GM23248 (cell line): ENCODE results near the genes DYNLL1, SPPL3 and HNF1A.

DNA sequence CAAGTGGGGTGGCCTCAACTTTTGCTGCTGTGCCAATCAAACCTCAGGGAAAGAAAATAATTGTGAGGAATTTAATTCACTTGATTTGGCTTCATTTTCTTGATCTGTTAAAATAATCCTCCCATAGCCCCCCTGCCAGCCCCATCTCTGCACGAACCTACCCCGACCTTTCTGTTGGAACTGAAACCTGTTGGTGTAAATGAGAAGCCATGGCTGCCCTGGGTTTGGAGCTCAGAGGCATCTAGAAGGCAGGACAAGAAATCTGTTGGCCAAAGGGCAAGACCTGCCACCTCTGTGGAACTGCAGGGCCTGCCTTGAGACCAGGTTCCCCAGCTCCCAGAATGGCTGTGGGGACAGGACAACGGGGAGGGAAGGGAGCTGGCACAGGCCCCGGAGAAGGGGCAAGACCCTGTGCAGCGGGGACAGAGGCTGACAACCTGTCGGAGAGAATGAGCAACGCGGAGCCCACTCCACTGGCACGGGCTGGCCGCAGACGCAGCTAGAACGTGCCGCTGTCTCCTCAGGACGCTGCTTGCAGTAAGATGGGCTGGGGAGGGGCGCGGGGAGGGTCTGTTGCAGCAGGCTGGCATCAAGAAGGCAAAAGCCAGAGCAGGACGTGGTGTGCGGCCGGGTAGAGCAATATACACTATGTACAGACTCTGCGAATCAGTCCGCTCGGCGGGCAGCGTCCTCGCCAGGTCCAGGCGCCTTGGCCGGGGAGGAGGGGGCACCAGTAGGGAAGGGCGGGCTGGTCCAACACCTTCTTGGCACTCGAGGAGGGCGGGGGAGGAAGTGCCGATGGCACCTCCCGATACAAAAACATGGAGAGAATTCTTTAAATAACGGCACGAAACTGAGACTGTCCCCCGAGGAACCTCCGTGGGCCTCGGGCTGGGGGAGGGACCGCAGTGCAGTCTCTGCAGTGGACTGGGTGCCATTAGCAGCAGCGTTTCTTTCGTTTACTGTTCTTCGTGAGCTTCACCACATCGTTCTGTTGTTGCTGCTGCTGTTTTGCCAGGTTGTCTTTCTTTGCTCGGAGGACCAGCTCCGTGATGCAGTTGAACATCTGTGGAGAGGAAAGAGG is 19.9 kb downstream of the RAB35 start:
- RAMPAGE, long total RNA = no peak

DNA sequence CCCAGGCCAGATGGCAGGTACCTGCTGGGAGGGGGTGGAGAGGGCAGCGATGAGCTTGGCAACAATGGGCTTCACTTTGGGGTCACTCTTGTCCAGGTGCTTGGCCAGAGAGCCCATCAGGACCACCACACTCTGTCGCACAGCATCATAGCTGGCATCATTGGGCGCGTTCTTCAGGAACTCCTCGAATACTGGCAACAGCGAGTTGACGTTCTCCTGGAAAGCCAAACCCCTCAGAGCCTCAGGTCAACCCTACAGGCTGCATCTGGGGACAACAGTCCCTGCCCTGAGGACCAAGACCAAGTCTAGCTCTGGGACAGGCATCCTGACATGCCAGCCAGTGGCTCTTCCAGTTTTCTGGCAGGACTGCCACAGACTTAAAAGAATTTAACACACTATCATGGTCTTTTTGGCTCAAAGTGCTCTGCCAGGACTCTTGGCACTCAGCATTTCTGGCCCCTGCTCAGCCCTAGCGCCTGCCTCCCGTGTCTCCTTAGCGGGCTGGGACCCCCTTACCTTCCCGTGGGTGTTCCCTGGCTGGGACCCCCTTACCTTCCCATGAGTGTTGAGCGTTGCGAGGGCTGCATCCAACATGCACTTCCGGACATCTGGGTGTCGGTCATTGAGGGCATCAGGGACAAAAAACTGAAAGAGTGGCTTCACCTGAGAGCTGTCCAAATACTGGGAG is 36.8 kb upstream of the RAB35 start:
- RAMPAGE, long total RNA = no peak

- RAMPAGE, long total RNA = no peak
Observed at GRCh38 chr12:120231133-120232258, 30.6 kb upstream of the RPLP0 start.

GRCh38 chr12:120293412-120293854 is 8.7 kb upstream of the SIRT4 start:
- RAMPAGE, long total RNA = no peak

DNA sequence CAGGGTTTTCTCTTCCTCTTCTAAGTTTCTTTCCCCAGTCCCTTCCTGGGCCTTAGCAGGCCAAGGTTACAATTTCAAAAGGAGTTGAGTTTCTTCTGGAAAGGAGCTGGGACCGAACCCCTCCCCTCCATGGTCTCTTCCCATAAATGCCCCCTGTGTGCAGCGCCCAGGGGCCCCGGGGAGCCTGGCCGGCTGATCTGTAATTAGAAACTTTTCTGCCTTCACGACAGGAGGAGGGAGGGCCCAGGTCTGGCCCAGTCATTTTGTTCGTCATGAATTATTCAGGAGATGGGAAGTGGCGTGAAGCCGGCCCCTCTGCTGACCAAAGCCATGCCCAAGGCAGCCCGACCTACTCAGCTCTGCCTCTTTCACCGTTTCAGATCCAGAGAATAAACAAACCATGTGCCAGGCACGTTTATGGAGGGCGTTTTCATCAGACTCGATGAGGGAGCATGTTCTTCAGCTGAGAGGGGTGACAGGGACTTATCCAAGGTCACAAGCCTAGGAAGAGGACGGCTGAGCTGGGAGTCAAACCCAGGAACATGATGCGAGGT is 33.3 kb upstream of the MSI1 start:
- RAMPAGE, long total RNA = no peak

DNA sequence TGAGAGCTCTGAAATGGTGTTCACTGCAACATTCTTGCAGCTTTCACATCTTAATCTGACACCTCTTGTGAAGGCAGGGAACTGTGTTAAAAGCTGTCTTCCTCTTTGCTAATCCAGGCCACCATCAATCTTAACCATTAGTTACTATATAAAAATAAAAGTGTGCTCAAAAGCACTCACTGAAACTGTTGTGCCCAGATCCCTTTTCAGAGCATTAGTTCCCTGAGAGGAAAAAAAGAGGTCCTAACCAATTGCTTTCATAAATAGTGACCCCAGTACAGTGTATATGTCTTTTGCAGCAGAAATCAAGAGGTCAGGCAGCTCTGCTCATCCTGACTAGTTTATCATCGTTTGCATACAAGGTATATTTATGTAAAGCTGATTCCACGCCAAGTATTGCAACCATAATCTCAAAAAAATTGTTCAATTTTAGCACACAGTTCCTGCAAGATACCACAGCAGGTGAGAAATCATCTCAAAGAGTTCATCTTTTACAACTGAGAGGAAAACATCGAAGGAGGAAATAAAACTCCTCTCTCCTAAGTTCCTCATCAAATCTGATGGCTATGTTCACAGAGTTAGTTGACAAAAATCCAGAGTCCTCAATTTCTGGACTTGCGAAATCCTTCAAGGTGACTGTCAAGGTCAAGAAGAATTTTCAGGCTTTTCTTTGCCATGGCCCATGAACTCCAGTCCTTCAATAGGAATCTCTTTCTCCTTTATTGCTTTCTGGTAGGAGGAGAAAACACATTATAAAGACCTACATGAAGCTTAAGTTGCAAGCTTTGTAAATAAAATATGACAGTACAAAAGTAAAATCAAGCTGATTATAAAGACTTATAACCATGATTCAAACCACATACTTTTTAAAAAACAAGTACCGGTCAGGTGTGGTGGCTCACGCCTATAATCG is 1.7 kb downstream of the TRIAP1 start:
- RAMPAGE, long total RNA = no peak

DNA sequence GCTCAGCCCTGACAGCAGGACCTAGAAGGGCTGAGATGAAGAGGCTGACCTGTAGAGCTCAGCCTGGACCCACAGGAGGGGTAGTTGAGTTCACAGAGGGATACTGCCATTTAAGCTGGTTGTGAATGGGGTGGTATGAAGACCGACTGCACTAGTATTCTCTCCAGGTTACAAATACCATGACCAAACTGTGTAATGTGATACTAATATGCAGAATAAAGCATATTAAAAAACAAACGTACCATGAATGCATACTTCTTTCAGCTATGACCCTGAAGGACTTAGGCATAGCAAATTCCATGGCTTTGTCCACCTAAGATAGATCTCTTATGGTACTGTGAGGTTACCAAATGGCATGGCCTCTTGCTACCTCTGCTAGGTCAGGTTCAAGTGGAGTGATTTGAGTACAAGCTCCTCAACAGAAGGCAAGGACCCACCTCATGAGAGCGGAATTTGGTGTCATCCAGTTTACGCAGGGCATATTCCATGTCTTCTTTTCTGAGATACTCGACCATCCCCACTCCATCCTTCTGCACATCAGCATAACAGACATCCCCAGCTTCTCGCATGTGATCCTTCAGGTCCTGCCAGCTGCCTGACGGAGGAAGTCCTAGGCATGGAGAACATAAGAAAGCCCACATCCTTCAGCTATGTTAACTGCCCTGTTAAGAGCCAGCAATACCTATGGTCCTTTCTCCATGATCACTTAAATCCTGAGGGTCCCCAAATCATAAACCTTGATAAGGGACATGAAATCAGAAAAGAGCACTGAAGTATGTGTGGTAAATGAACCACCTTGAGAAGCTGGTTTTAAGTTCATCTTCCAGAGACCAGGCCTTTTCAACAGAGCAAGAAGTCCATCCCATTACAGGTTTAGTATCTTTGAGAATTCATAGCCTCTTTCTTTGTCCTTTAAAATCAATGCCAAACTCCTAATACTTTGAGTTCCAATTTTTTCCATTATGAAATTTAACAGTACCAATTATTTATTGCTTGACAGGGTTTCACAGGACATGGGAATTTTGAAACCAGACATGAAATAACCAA is 5.7 kb downstream of the SRSF9 start:
- RAMPAGE, long total RNA = no peak

DNA sequence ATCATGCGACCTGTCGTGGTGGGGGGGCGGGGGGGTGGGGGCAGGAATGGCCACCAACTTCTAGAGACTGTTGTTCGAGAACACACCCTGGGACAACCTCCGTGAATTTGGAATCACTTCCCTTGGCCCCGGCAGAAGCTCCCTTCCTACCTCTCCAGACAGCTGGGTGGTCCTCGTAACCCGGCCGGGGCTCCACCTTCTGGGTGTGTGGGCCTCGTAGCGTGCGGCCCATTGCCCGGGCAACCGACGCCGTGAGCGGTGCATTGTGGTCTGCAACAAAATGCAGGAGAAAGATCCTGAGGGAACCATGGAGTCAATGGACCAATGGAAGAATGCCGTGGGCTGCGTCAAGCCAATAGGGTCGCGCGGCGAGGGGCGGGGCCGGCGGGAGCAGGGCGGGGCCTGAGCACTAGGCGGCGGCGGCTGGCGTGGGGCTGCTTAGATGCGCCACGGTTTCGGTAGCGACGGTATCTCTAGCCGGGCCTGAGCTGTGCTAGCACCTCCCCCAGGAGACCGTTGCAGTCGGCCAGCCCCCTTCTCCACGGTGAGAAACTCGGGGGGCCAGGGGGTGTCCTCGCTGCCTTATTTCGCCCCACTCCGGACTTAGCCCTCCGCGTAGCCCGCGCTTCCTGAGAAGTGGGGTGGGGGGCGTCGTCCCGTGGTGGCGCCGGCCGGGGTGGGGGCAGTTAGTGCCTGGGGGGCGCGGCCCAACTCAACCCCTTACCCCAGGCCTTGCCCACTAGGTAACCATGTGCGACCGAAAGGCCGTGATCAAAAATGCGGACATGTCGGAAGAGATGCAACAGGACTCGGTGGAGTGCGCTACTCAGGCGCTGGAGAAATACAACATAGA is at the start of gene DYNLL1:
DYNLL1 (plus strand) TSS at position 441 of the 853 bp plus-strand sequence.
- RAMPAGE, long total RNA = start-site peak on the minus strand centred at position 219 of the sequence, 45 bp wide, 20 and 42 reads in 2 replicates; start-site peak on the plus strand centred at position 440 of the sequence, 66 bp wide, 12,180 and 6,133 reads in 2 replicates

DNA sequence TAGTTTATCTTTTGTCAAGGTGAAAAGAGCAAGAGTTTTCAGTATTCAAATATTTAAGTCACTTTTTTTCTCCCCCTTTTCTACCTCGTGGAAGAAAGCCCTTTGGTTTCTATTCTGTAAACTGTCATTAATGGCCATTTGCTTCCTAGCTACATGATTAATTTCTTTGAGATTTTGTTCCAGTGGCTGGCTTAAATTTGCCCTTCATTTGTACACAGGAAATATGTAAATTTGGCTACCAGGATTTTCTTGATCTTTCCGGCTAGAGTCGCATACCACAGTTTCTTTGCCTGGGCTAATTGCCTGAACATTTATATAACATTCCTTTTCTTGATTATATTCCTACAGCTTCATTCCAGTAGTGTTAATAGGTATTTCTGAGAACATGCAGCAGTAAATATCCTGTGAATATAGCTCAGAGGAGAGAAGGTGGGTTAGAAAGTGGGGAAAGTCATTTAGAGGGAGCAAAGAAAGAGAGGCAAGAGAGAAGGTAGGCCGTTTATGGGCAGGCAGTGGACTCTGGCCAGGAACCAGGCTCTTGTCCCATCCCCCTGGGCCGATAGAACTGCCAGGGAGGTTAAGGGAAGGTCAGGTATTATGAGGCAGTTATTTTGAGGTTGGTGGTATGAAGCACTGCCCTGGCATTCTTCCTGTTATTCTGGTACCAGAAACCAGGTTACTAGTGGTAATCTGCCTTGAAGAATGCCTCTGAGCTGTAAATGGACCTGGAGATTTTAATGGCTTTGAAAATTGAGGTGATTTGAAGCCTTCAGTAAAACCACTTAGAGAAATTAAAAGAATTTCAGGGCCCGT is 4.2 kb downstream of the RNF10 start:
- RAMPAGE, long total RNA = no peak

DNA sequence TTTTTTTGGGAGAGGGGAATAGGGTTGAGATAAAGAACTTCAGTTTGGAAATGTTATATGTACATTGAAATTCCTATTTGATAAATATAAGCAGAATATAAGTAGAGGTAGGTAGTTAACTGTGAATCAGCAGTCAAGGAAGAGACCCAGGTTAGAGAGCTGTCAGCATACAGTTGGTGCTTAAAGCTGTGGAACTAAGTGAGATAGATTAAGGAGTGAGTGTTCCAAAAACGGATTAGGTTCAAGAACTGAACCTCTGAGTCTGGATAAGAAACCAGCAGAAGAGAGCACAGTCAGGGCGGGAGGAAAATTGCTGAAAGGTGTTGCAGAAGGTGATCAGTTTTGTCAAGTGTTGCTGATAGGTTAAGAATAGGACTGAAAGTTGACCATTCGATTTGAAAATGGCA is 14.0 kb downstream of the RNF10 start:
- RAMPAGE, long total RNA = no peak

DNA sequence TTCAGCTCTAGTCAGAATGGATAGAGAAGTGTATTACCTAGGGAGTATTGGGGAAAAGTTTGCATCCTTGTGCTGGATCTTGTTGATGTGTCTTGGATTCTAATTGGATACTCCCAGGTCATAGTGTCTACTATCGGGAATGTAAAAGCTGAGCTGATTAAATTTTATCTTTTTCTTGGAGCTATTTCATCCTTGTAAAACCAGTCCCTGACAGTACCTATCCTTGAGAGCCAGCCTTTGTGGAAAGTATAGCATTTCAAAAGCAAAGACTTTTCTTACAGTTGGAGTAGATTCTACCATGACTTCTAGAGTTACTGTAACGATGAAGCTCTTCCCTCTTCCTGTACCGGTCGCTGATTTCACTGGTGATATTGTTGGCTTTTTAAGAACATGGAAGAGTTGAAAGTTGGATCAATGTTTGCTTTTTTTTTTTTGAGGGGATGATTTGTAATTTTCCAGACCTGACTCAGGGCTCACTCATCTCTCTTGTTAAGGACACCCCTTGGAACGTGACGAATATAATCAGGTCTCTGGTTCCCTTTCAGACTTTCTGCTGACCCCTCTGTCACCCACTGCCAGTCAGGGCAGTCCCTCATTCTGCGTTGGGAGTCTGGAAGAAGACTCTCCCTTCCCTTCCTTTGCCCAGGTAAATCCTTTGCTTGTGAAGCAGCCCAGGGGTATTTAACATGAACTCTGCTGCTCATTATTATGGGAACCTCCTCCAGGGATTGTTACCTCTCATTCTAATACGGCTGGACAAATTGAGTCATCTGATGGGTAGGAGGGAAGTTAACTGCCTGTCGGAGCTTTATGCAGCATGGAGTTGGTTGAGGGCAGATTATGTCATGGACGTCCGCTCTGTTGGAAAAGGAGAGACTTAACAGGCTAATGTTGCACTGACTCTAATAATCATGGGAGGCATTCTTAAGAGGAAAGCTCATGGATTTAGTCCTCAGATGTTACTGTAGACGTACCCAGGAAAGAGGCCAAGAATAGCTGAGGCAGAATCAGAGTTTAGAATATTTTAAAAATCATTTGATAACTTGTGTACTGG is 10.2 kb downstream of the POP5 start:
- RAMPAGE, long total RNA = no peak

GRCh38 chr12:120575412-120576121 is 5.6 kb downstream of the POP5 start:
- RAMPAGE, long total RNA = no peak

- RAMPAGE, long total RNA = no peak
Observed at GRCh38 chr12:120577570-120578023, 3.6 kb downstream of the POP5 start.

DNA sequence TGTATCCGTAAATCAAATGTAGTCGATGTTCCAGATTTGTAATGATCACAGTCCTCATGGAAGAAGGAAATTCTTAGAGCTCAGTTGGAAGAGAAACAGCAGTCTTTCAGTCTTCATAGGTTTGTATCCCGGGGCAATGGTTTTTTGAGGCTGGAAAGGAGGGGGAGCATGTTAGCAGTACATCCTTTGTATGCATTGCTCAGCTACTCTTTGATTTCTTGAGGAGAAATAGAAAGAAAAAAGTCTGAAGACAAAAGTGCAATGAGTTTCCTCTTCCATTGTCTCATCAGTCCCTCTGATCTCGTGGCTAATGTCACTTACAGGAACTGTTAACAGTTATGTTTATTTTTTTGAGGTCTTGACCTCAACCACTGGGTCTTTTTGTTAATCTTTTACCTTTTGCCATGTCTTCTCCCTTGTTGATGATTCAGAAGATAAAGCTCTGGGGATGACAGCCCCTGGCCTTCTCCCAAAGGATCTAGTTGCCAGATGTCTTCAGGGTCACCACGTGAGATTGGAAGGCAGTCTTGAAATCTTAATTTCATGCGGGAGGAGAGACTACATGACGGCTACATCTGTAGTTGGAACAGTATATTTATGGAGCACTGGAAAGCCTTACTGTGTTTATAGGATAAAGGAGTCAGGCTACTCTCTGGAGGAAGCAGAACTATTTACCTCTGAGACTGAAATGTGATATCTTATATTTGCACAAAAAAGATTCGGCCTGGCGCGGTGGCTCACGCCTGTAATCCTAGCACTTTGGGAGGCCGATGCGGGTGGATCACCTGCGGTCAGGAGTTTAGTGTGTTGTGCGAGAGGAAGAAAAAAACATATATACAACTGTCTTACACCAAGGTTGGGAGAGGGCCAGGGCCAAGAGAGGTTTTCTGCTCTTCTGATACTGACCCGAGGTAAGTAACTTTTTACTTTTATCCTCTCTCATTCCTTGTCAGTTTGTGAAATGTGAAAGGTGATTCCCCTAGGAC is 5.6 kb downstream of the MLEC start:
- RAMPAGE, long total RNA = no peak

GRCh38 chr12:120742092-120742464 is 16.5 kb downstream of the ACADS start:
- RAMPAGE, long total RNA = no peak

DNA sequence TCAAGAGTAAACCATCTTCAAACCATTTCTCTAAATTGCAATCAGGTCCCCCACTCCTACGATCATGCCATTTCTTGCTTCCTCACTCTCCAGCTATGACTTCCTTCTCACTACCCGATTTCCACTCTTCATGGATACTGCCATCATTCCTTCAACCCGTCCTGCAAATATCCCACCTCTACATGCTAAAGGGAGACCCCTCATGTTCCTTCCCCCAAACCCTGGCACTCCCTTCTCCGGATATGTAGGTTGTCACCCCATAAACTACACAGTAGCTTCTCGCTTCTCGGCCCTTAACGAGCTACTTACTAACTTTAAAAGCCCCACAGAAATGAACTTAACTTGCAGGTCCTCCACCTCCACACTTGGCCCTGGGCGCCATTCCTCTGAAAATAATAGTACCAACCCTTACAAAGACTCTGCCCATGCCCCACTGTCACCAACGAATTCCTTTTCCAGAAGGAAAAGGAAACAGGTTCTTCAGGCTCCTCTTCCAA is 1.4 kb downstream of the SPPL3 start:
- RAMPAGE, long total RNA = no peak

GRCh38 chr12:120904204-120904562 is at the start of gene SPPL3:
Gene SPPL3, minus strand, starts transcription at chr12:120904358.
- RAMPAGE, long total RNA = no peak

- RAMPAGE, long total RNA = no peak
Observed at GRCh38 chr12:120978284-120979351, at the start of gene HNF1A. Gene HNF1A, plus strand, starts transcription at chr12:120978543.

DNA sequence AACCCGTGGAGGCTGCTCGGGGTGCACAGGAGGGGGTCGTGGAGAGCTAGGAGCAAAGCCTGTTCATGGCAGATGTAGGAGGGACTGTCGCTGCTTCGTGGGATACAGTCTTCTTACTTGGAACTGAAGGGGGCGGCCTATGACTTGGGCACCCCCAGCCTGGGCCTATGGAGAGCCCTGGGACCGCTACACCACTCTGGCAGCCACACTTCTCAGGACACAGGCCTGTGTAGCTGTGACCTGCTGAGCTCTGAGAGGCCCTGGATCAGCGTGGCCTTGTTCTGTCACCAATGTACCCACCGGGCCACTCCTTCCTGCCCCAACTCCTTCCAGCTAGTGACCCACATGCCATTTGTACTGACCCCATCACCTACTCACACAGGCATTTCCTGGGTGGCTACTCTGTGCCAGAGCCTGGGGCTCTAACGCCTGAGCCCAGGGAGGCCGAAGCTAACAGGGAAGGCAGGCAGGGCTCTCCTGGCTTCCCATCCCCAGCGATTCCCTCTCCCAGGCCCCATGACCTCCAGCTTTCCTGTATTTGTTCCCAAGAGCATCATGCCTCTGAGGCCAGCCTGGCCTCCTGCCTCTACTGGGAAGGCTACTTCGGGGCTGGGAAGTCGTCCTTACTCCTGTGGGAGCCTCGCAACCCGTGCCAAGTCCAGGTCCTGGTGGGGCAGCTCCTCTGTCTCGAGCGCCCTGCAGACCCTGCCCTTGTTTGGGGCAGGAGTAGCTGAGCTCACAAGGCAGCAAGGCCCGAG is 14.7 kb downstream of the C12orf43 start:
- RAMPAGE, long total RNA = no peak

- RAMPAGE, long total RNA = no peak
Observed at GRCh38 chr12:121095751-121096394, 36.8 kb upstream of the P2RX7 start.